Placental epithelial cell (primary cell): ENCODE results near the gene ANKRD29.

DNA sequence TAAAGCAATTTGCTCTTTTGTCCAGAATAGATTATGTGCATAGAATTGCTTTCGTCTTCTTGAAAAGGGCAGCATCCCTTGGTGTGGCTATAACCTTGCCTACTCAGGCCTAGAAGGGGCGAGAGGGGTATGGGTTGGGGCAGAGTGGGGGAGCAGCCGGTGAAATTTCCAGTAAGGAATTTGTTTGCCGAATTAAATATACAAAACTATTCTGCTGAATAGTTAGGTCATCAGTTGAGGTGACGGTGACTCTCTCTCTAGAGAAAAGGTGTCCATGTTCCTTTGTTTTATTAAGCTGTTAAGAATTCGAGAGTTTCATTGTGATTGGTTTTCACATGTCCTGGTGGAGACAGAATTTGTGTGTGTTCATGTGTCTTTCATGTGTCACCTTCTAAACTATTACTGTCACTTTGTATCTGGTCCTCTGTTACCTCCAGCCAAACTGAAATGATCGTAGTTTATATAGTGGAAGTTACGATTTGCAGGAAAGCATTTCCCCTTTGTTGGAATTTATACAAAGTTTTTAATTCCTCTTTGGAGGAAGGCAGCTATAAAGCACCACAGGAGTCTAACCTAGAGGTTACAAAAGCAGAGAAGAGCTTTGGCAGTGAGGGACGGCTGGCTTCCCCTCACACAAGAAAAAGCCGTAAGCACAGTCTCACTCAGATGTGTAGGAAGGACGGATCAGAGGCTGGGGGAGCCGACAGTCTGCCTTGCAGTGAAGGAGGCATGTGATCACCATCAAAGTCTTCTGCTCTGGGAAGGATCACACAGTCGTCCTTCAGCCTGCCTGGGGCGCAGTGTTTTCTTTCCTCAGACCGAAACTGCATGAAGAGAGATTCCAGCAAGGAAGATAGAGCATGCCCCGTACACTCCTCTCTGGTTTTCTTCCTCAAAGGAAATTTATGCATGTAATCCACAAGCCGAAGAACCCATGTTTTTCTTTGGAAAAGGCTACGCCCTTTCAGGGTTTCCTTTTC is 23.8 kb downstream of the GATA6 start:
- CAGE, long polyA plus RNA = no peak

DNA sequence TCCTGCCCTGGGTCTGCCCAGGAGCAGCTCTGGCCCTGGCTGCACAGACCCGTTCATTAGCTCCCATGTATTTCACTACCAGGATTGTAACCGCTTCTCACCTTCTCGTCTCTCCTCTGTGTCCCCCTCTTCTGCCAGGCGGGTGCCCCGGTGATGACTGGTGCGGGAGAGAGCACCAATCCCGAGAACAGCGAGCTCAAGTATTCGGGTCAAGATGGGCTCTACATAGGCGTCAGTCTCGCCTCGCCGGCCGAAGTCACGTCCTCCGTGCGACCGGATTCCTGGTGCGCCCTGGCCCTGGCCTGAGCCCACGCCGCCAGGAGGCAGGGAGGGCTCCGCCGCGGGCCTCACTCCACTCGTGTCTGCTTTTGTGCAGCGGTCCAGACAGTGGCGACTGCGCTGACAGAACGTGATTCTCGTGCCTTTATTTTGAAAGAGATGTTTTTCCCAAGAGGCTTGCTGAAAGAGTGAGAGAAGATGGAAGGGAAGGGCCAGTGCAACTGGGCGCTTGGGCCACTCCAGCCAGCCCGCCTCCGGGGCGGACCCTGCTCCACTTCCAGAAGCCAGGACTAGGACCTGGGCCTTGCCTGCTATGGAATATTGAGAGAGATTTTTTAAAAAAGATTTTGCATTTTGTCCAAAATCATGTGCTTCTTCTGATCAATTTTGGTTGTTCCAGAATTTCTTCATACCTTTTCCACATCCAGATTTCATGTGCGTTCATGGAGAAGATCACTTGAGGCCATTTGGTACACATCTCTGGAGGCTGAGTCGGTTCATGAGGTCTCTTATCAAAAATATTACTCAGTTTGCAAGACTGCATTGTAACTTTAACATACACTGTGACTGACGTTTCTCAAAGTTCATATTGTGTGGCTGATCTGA is 31.4 kb downstream of the GATA6 start:
- CAGE, long polyA plus RNA = no peak

- CAGE, long polyA plus RNA = no peak
Measured at GRCh38 chr18:22210198-22210991, 41.0 kb downstream of the GATA6 start.

DNA sequence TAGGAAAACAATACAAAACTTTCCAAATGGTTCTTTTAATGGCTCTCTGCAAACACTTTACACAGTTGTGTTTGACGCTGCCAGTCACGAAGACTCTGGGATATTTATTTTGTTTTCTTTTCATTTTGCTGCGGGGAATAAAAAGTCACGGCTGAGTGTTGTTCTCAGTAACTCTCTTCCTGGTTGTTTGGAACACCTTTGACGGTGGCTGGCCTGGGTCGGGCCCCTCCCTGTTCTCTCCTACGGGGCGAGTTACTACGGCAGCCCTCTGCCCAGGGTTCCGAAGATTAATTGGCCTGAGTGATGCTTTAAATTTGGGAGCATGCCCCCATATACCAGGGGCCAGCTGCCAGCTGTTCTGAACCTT is 84.7 kb downstream of the GATA6 start:
- CAGE, long polyA plus RNA = no peak

DNA sequence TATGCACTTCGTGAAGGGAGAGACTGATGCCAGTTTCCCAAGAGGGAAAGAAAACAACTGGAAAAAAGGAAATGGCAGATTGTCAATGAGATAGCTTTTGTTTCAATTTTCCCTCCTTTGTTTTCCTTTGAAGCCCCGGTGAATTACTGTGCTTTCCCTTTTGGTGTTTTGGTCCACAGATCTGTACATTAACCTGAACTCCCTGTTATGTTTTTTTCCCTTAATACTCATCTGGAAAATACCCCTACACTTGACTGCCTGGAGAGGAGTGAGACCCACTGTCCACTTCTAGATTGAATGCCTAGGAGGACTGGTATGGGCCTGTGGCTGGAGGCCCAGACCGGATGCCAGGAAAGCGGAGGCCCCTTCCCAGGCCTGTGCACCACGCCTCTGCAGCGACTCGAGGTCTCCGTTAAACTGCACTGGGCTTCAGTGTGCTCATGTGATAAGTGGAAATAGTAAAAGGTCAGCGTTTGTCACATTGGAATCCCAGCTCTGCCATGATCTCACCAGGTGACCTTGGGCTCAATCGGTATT is 106.4 kb downstream of the GATA6 start:
- CAGE, long polyA plus RNA = no peak

DNA sequence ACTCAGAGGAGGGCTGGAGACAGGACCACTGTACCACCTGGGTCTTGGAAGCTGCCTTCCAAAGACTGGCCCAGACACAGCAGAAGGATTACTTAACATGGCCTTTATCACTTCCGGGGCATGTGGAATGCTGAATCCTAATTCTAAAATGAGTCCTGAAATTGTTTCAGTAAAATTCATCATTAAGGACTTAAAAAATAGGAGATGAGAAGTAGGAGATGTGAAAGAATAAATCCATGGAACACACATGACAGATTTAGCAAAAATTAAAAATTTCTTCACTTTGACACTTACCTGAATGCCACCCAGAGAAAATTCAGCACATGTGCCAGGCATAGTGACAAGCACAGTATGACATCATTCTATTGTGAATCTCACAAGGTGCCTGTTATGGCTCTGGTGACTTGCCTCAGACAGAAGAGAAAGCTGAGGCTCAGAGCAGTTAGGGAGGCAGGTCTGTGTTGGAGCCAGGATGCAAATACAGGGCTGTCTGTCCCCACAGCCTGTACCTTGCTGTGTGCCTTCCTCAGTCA is 37.5 kb upstream of the CTAGE1 start:
- CAGE, long polyA plus RNA = no peak

DNA sequence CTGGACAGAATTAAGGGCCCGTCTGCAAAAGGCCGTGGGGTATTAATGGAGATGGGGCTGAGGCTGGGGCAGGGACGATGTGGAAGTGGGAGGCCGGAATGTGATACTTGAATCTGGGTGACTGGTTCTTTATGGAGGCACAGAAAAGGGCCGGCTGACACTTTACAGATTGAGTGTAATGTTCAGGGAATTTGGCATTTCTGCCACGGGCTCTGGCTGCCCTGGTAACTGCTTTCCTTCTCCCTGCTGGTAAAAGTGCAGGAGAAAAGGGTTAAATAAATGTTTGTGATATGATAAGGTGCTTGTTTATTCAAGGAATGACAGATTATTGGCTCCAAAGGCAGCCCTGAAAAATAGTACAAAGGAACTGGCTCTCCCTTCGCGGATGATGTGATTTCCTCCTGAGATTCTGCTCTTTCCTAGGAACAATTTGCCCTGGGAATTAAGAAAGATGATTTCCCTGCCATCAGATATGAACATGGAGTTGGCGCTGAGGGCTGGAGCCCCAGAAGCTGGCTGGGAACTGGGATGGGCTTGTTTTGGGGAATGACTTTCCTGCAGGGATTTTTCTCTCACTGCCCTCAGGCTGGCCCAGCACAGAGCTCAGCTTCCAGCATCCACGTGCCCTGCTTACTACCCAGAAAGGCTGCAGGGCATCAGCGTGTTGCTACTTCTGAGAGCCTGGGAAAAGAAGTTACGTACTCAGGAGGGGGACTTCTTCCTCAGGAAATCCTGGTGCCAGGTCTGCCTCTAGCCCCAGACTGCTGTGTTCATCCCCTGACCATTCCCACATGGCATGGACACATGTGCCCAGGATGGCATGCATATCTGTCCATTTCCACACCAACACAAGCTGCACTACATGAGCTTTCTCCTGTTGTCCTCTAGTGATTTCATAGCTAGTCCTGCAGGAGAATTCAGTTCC is 53.0 kb upstream of the CTAGE1 start:
- CAGE, long polyA plus RNA = no peak

DNA sequence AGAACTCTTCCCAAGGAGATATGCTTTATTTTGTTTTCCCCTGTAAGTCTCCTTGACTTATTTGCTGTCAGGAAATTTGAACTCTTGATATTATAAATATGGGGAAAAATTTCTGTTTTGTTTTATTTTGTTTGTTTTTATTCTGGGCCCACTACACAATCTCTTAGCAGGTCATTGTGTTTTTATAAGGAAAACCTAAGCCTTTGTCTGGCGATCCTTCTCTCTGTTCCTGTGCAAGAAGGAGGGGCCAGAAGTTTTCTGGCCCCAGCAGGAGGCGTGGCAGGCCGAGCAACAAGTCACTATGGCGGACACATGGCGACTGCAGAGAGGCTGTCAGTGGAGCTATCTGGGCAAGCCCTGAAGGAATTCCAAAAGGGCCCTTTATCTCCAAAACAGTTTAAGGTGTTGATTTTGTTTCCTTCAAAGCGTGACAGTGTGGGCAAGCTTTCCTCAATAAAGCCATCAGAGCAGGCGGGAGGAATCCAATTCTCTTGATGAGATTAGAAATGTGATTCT is 118.8 kb upstream of the CTAGE1 start:
- CAGE, long polyA plus RNA = no peak

DNA sequence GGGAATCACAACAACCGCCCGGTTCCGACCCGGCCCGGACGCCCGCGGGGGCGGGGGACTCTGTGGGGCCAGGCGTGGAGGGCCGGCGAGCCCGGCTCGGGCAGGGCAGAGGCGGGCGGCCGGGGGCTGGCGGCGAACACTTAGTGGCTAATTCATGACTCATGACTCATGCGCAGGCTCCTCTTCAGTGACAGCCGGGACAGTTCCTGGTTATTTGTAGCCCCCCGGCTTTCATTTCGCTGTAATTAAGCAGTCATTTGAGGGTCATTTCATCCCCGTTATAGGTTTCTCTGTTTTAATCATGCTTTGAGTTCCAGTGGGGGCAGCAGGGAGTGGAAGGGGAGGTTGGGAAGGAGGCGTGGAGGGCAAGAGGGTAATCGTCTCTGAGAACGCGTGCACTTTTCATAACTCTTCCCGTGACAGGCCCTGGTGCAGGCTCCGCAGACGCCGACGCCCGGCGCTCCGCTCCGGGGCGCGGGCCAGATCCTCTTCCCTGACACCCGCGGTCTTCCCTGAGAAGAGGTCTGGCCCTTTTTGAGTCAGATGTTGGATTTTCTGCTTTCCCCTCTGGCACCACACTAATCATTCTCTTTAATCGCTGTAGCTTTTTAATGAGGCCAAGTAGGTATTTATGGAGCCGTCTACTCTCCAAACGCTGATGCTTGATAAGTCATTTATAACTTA is 142.2 kb upstream of the CTAGE1 start:
- CAGE, long polyA plus RNA = no peak

GRCh38 chr18:22613292-22613904 is 195.7 kb upstream of the CTAGE1 start:
- CAGE, long polyA plus RNA = no peak

DNA sequence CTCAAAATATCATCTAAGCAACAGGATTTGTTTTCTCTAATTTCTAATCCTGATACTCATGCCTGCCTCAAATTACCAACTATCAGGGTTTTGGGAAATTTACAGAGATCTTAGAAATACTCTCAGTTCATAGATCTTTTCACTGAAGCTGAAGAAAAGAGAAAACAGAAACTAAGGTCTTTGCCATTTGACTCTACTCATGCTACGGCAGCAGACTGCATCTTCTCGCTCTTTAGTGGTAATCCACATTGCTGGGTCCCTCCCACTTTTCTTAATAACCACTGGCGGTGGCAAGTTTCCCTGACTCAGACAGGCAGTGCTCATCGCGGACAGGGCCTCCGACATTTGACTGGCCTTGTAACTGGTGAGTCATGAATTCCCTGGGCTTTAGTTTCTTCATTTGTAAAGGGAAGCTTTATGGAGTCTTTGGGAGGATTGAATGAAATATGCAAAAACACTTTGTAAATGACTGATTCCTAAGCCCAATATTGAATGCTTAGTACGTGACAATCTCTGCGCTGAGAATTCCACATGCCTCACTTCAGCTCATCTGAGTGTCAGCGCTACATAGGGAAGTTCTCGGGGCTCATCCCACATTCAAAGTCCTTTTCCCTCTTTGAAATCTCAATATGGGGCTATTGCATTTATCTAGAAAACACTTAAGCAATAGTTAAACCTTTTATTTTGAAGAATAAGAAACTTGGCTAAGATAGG is 238.1 kb upstream of the RBBP8 start:
- CAGE, long polyA plus RNA = no peak

- CAGE, long polyA plus RNA = no peak
Measured at GRCh38 chr18:23276366-23277096, 141.2 kb downstream of the CABLES1 start.

DNA sequence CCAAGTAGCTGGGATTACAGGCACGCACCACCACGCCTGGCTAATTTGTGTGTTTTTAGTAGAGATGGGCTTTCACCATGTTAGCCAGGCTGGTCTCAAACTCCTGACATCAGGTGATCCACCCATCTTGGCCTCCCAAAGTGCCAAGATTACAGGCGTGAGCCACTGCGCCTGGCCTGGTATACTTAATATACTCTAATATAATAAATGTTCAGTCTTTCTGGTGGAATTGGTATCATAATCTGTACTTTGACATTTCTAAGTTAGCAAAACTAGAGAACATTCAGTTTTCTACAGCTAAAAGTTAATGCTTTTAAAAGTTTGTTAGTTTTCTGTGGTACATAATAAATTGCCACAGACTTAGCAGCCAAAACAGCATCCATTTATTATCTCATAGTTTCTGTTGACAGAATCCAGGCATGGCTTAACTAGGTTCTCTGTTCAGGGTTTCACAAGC is 15.4 kb downstream of the RIOK3 start:
- CAGE, long polyA plus RNA = no peak

GRCh38 chr18:23482487-23483203 is 20.7 kb upstream of the RMC1 start:
- CAGE, long polyA plus RNA = no peak

DNA sequence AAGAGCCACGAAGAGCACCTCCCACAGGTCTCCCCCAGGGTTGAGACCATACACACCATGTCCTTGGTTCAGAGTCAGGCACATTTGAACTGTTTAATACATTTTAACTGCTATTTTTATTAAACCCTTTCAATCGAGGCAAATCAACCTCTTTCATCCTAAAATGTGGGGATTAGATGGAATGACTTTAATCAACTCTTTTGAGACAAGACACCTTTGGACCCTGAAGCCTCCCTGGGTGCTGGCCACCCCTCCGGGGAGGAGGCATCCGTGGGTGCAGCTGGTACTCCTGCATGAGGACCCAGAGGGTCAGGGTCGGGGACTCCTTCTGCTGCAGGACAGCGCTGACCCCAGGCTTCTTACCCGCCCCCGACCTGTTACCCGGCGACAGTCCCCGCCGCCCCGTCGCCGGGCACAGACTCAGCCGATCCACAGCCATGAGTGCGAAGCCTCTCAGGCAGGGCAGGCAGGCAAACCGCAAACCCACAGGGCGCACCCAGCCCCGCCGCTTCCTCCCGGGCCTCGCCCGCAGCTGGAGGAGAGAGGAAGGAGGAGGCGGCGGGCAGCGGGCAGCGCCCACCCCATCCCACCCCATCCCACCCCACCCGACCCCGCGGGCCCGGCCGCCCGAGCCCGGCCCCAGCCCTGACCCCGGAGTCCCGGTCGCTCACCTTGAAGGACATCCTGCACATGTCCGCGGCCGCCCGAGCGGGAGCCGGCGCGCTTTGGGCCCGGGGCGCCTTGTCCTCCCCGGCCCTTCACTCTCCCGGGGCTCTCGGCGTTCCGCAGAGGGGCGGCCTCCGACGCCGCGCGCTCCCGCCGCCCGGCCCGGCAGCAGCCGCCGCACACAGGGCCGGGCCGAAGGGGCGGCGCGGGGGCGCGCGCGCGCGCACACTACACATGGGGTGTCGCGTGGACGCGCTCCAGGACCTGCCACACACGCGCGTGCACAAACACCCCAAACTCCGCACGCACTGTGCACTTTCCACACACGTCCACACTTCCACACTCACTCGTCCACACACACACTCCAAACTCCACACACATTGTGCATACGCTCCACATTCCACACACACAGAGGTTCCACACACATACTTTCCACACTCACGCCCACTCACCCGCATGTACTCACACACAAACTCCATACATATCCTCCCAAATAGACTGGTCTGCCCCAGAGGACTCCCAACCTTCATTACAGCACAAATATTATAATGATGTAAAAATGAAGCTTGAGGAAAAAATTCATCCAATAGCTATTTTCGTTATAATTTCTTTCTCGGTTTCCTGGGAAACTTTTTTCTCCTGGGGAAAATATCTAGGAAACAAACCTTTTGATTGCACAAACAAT is at the start of gene ANKRD29:
Gene ANKRD29 (minus strand): TSS at position 873 of the 1,351 bp plus-strand sequence.
- CAGE, long polyA plus RNA = no peak

GRCh38 chr18:23757521-23757863 is 68.2 kb downstream of the LAMA3 start:
- CAGE, long polyA plus RNA = no peak

- CAGE, long polyA plus RNA = no peak
Measured at GRCh38 chr18:23847062-23847584, 157.9 kb downstream of the LAMA3 start.

DNA sequence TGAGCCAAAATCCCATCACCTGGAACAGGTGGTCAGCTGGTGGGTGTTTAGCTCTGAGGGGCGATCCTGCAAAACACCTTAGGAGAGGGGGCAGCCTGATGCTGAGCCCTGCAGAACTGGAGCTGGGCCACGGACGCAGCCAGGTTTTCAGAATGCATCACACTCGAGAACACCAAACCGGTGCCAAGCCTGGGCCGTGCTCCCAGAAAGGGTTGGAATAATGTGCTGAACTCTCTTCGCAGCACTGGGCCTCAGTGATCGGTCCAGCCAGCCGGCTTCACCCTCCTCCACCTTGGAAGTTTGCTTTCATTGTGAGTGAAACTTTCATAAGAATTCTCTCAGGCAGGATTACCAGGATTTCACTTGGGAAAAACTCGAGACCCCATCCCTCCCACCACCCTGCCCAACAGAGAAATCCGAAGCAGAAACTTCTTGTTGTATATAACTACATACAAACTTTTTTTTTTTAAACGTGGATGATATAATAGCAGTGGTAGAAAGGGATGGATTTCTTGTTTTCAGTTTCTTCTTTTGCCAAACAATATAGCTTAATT is 56.4 kb upstream of the TTC39C start:
- CAGE, long polyA plus RNA = no peak

- CAGE, long polyA plus RNA = no peak
Measured at GRCh38 chr18:23982316-23983067, 32.1 kb upstream of the TTC39C start.

DNA sequence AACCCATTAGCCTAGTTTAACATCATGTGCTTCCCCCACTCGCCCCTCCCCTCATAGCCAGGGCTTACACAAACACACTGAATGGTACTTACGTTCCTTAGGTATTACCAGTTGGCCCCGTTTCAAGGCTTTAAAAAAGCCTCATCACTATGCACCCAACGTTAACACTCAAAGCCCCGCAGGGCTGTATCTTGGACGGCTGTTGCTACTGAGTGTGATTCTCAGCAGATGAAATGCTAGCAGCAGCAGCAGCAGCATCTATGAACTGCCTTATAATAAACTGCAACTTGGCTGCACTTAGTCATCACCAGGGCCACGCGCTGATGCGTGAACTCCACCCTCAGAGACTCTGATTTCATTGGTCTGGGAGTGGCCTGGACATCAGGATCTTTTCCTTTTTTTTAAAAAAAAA is 20.0 kb upstream of the TTC39C start:
- CAGE, long polyA plus RNA = no peak